ENCODE results near the gene EFCAB10.

- RRBS = no CpG with 5 or more reads among the region's 6 CpGs
These were observed 2.4 kb downstream of the KMT2E start for GRCh38 chr7:105016195-105017103.

GRCh38 chr7:105273265-105273969, 115.3 kb downstream of the SRPK2 start:
- RRBS = no CpG with 5 or more reads among the region's 13 CpGs

GRCh38 chr7:105387628-105388564, 825 bp downstream of the SRPK2 start:
- RRBS = 3% methylated on average over 32 of the region's 108 CpGs

DNA sequence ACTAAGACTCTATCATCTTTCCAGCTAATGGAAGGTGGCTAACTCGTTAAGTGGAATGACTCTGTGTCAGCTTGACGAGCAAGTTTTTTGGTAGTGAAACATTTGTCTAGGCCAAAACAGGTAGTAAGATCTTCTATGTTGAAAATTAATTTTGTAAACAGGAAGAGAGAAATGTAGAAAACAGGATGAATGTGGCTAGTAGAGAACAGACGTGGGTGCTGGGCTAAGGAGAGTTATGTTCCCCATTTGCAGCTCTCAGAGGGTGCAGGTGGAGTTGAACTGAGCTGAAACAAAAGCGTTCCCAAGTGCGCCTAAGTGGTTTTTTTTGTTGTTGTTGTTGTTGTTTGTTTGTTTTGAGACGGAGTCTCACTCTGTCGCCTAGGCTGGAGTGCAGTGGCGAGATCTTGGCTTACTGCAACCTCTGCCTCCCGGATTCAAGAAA, 59.5 kb upstream of the SRPK2 start:
- RRBS = 93% methylated on average over 1 of the region's 9 CpGs

DNA sequence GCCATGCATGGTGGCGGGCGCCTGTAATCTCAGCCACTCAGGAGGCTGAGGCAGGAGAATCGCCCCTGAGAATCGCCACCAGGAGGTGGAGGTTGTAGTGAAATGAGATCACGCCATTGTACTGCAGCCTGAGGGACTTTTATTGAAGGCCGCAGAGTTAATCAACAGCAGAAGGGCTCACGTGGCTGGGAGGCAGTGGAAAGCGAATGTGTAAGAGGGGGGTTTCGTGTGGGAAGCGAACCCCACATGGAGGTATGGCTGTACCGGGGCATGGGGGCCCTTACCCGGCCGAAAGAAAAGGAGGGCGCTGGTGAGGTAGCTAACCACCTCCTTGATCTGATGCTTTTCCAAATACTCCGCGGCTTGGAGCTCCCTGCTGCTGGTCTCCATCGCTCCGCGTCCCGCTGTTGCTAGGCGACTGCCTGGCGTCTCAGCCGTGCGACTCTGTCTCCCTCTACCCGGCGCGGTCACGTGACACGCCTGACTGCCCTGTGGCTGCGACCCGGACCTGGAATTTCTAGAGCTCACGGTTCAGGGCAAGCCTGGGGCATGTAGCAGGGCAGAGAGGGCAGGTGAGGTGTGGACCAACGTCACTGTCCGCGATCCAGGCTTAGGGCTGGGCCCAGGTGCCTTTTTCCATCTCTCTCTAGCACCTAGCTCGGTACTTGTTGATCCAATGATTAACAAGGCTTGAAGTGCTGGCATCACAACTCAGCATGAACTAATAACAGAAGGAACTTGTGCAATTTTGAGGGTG, at the start of gene EFCAB10:
TSS of gene EFCAB10 (minus strand) at position 420 of the 757 bp plus-strand sequence.
- RRBS = 3% methylated on average over 7 of the region's 36 CpGs

DNA sequence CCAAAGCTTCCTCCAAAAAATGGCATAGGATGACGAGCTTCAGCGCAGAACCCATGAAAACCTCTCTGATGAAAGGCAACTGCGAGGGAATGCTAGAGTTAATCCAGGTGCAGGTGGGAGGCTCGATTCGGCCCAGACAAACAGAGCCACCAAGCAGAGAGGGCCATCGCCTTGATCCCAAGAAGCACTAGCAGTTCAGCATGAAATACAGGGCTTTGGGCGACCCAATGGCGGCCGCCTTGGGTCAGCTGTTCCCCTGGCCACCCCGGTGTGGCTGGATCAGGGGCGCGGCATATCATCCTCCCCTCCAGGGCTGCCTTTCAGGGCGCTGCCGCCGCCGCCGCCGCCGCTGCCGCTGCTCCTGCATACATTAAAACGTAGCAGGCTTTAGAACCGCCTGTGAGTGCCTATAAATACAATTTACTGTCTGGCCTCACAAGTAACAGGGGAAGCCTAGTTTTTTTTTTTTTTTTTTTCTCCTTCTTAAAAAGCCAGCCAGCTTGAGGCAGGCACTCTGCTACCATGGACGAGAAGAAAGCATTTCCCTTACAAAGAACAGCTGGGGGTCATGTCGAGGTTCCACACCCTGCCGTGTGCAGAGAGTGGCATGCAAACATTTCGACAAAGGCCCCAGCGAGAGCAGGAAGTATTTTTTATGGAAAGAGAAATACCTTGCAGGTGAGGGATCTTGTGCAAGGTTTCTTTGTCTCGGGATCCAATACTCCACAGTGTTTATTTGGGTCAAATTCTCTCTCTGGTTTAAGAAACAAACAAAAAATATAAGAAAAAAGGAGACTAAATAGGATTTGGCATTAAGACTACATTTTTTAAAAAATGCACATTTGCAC, 57.7 kb upstream of the EFCAB10 start:
- RRBS = no CpG with 5 or more reads among the region's 28 CpGs

GRCh38 chr7:105823006-105823895, 53.1 kb downstream of the ATXN7L1 start:
- RRBS = no CpG with 5 or more reads among the region's 4 CpGs

DNA sequence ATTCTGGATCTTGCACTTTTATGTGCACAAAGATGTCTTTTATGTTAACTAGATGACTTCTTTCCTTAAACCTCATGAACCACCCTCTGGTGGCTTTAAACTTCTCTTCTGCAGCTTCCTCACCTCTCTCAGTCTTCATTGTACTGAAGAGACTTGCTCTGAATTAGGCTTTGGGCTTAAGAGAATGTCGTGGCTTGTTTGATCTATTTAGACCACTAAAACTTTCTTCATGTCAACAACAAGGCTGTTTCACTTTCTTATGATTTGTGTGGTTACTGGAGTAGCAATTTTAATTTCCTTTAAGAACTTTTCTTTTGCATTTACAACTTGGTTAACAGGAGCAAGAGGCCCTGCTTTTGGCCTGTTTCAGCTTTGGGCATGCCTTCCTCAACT, 38.2 kb upstream of the CDHR3 start:
- RRBS = no CpG with 5 or more reads among the region's 1 CpG

DNA sequence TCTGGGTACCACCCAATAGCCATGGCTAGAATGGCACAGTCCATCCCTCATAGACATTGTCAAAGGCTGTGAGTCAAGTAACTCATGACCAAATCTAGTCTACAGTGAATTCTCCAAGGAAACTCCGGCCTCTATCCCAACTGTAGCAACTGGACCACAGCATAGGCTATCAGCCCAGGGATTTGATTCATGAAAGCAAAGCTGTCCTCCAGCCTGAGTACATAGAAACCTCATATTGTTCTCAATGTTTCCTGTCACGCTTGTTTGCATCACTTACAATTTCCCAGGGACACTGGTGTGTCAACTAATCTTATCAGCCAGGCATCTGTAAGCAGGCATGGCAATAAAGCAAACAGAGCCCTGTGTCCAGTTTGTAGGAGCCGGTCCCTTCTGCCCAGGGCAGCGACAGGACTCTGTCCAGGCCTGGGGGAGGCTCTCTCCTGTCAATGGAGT, 23.0 kb upstream of the CDHR3 start:
- RRBS = no CpG with 5 or more reads among the region's 4 CpGs

- RRBS = no CpG with 5 or more reads among the region's 22 CpGs
These were observed 53.7 kb downstream of the SYPL1 start for GRCh38 chr7:106057964-106059238.

DNA sequence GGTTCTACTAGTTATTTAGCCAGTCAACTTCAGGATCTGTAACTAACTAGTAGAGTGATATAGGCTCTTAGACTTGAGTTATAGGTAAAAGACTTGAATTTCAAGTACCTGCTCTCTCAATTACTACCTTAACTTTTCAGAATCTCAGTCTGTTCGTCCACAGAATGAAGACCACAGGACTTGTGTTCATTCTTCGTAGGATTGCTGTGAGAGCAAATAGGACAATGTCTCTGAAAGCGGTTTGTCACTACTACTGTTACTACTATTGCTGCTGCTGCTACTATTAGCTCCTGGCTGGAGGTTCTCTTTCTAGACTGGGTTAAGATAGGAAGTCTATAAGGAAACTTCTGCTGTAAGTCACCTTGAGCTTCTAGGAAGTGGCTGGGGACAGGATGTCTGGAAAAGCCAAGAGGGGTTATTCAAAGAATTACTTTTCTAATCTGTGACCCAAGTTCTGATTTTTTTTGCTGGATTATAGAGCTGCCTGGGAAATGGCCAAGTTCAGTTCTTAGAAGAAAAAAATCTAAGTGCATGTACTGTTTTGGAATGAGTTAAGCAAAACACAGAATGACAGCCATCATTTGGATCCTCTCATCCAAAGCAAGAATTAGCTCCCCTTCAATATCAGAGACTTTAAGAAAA, 62.3 kb downstream of the NAMPT start:
- RRBS = no CpG with 5 or more reads among the region's 3 CpGs

- RRBS = no CpG with 5 or more reads among the region's 5 CpGs
These were observed 13.3 kb downstream of the NAMPT start for GRCh38 chr7:106271460-106271923.

DNA sequence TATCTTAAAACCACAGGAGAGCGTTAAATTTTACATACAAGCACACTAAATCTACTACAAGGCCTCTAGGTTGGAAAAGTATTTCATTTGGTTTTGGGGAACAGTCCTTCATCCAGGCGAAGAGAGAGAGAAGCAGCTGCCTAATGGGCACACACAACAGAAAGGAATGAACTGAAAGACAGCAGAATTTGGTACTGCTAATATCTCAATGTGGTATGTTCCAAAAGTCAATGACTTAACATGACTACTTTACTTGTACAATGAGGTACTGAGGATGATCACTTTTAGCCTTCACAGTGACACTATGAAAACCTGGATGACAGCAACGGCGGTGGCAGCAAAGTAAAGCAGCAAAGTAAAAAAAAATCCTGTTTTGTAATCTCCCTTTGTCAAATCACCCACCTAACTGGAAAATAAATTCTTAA, 7.4 kb downstream of the NAMPT start:
- RRBS = no CpG with 5 or more reads among the region's 4 CpGs

- RRBS = no CpG with 5 or more reads among the region's 2 CpGs
These were observed 5.0 kb downstream of the NAMPT start for GRCh38 chr7:106279761-106280178.

DNA sequence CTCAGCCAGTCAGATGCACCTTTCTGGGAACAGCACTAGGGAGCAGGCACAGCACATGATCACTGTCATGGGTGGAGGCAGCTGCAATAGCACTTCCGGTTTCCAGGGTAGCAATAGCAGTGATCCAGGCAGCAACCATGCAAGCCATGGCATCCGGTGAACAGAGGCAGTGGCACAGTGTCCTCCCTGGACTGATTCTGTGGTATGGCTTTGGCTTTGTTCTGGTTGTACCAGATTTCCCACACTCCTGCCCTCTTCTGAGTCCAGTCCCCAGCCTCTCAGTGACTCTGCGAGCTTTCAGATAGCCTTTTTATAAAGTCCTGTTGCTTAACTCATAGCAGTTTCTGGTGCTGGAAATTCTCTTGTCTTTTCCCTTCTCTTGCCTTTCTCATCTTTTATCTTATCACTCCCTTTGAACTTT, 86.9 kb upstream of the NAMPT start:
- RRBS = 94% methylated on average over 2 of the region's 3 CpGs

- RRBS = no CpG with 5 or more reads among the region's 3 CpGs
These were observed 1.9 kb downstream of the CCDC71L start for GRCh38 chr7:106658894-106659550.

GRCh38 chr7:106747896-106748211, 86.9 kb upstream of the CCDC71L start:
- RRBS = no CpG with 5 or more reads among the region's 2 CpGs

- RRBS = no CpG with 5 or more reads among the region's 5 CpGs
These were observed 90.6 kb upstream of the PIK3CG start for GRCh38 chr7:106774461-106774862.

GRCh38 chr7:106879056-106879485, 14.0 kb downstream of the PIK3CG start:
- RRBS = no CpG with 5 or more reads among the region's 4 CpGs

Data from epithelial cell of esophagus (primary cell).